AG10803 (cell line): ENCODE measurements around a stretch of chr4.

- RRBS = no CpG with 5 or more reads among the region's 10 CpGs
Measured at GRCh38 chr4:6772200-6772920, 10.2 kb upstream of the KIAA0232 start.

DNA sequence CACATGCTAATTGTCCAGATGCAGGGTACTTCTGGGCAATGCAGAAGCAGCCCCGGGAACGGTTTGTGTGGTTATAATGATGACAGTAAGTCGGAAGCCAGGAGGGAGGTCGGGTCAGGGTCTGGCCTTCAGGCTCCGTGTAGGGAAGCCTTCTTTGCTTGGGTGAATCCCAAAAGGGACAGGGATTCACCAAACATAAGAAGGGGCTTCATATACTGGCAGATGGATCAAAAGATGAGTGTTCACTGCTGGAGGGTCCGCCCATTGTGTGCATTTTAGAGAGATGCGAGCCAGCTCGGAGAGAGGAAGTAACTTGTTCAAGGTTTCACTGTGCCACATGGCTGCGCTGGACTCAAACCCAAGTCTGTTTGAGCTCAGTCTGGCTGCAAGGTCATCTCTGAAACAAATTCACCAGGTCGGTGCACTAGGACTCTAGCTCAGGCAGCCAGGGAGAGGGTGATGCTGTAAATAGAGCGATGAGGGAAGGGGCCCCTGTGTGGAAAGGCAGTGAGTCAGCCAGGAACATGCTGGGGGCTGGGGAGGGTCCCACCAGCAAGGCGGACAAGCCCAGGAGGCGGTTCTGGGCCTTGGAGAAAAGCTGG lies 4.7 kb upstream of the KIAA0232 start:
- RRBS = 73% methylated on average over 1 of the region's 13 CpGs

GRCh38 chr4:6852629-6853396 lies 56.8 kb upstream of the TBC1D14 start:
- RRBS = no CpG with 5 or more reads among the region's 3 CpGs

DNA sequence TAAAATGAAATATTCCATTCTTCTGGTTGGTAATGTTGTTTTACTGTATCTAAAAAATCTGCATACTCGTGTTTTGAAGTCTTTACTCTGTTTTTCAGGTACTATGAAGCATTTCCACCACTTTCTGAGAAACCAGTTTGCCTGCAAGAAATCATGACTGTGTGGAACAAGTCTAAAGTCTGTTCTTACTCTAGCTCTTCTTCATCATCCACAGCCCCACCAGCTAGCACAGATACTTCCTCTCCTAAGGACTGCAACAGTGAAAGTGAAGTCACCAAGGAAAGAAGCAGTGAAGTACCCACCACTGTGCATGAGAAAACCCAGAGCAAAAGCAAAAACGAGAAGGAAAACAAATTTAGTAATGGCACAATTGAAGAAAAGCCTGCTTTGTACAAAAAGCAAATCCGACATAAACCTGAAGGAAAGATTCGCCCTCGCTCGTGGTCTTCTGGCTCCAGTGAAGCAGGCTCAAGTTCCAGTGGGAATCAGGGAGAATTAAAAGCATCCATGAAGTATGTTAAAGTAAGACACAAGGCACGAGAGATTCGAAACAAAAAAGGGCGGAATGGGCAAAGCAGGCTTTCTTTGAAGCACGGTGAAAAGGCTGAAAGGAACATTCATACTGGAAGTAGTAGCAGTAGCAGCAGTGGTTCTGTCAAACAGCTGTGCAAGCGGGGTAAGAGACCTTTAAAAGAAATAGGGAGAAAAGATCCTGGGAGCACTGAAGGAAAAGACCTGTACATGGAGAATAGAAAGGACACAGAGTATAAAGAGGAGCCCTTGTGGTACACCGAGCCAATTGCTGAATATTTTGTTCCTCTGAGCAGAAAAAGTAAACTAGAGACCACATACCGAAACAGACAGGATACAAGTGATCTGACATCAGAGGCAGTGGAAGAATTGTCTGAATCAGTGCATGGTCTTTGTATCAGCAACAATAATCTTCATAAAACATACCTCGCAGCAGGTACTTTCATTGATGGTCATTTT lies 48.5 kb upstream of the TBC1D14 start:
- RRBS = no CpG with 5 or more reads among the region's 14 CpGs

GRCh38 chr4:6987401-6987964 lies 55.3 kb downstream of the CCDC96 start:
- RRBS = no CpG with 5 or more reads among the region's 28 CpGs

- RRBS = no CpG with 5 or more reads among the region's 11 CpGs
Measured at GRCh38 chr4:7003652-7004147, 39.1 kb downstream of the CCDC96 start.

GRCh38 chr4:7030348-7031164 lies 12.2 kb downstream of the CCDC96 start:
- RRBS = 97% methylated on average over 6 of the region's 25 CpGs

DNA sequence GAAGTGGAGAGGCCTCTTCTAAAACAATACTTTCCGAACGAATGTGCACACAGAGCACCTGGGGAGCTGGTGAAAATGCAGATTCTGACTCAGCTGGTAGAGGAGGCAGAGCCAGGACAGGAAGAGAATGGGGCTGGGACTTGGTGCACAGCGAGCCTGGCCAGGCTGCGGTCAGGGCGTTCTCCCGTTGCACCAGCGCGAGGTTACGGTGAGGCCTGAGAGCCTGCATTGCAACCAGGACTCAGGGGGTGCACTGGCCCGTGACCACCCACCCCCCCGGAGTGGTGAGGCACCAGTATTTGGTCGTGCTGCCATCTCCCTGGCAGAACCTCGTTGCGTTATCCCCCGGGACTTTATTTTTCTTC lies 2.7 kb downstream of the TADA2B start:
- RRBS = 22% methylated on average over 5 of the region's 15 CpGs

- RRBS = 97% methylated on average over 4 of the region's 27 CpGs
Measured at GRCh38 chr4:7054657-7055257, 11.6 kb downstream of the TADA2B start.

GRCh38 chr4:7063881-7064408 lies 3.9 kb downstream of the GRPEL1 start:
- RRBS = no CpG with 5 or more reads among the region's 8 CpGs

GRCh38 chr4:7103646-7104166 lies 35.8 kb upstream of the GRPEL1 start:
- RRBS = no CpG with 5 or more reads among the region's 18 CpGs

- RRBS = no CpG with 5 or more reads among the region's 18 CpGs
Measured at GRCh38 chr4:7124937-7125626, 57.2 kb upstream of the GRPEL1 start.

GRCh38 chr4:7327493-7327960 lies 107.2 kb downstream of the PSAPL1 start:
- RRBS = 75% methylated on average over 4 of the region's 15 CpGs

DNA sequence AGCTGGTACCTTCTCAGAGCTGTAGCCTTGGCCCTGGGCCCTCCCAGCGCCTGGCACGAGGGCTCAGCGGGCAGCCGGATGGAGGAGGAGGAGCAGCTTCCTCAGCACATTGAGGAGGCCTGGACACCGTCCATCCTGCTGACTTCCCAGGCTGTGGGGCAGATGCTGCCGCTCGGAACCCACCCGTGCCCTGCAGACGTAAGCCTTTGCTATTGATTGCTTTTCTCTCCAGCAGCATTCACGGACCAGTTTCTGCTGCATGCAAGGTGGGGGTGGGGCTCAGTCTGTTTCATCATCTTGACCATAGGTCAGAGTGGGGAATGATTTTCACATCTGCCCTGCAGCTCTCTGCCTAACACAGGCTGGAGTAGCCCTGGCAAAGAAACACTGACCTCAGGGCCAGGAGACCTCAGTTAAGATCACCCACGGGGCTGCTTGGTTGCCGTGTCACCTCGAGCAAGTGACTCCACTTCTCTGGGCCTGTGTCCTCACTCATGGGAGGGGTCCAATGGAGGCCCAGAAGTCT lies 80.8 kb upstream of the PSAPL1 start:
- RRBS = no CpG with 5 or more reads among the region's 13 CpGs

GRCh38 chr4:7516098-7516769 lies 81.5 kb upstream of the PSAPL1 start:
- RRBS = no CpG with 5 or more reads among the region's 16 CpGs

DNA sequence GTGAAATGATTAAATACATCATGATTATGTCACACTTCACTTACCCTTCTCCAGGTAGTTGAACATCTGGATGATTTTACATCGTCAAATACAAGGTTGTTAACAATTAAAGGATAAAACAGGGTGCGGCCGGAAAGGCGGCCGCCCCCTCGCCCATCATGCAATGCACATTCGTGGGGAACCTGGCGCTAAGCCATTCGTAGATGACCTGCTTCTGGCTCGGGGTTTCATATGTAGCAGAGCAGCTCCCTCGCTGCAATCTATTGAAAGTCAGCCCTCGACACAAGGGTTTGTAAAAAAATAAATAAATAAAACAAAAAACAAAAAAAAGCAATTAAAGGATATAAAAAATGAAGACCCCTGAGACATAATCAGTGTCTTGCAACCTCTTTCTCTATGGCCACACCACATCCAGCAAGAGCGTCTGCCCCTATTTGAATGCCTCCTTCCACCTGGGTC lies 147.6 kb upstream of the PSAPL1 start:
- RRBS = no CpG with 5 or more reads among the region's 13 CpGs

GRCh38 chr4:7649655-7650594 lies 215.2 kb upstream of the PSAPL1 start:
- RRBS = no CpG with 5 or more reads among the region's 35 CpGs

DNA sequence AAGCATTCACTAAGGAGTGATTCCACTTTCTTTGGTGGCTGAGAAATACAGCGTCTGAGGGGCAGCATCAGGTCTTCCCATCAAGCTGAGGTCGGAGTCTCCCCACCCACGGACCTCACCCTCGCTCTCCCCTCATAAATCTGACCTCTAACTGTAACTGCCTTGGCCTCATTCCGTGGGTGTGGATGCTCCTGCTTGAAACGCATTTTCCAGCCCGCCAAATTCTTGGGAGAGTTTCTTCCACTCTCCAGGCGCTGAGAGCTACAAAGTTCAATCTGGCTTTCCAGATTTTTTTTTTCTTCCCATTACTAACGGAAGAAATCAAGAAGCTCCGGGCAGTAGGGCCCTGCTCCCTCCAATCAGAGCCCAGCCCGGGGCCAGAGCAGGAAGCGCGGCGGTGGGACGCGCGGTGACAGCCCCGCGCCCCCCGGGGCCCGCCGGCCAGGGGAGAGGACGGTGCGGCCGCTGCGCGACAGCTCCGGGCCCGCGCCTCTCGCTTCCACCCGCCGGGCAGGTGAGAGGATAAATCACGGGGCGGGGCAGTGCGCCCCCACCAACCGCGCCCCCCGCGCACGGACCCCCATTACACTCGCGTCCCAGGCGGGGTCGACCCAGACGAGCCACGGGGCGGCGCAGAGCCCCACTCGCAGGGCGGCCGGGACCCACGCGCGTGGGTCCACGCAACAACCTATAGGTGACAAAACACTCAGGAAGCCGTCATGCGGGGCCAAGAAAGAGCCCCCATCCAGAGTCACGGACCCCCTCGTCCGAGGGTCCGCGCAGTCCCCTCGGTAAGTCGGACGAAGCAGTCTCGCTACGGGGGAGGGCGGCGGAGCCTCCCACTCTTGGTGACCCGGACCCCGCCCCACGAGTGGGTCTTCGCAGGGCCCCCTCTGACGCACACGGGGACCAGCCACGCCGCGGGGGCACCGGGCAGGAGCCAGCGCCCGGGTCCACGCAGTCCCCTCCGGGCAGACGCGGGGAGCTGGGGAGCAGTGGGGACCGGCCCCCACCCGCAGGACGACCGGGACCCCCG lies 896 bp downstream of the AFAP1 start:
- RRBS = 1% methylated on average over 32 of the region's 91 CpGs

GRCh38 chr4:8010235-8011154 lies 70.8 kb upstream of the AFAP1 start:
- RRBS = 6% methylated on average over 5 of the region's 31 CpGs

DNA sequence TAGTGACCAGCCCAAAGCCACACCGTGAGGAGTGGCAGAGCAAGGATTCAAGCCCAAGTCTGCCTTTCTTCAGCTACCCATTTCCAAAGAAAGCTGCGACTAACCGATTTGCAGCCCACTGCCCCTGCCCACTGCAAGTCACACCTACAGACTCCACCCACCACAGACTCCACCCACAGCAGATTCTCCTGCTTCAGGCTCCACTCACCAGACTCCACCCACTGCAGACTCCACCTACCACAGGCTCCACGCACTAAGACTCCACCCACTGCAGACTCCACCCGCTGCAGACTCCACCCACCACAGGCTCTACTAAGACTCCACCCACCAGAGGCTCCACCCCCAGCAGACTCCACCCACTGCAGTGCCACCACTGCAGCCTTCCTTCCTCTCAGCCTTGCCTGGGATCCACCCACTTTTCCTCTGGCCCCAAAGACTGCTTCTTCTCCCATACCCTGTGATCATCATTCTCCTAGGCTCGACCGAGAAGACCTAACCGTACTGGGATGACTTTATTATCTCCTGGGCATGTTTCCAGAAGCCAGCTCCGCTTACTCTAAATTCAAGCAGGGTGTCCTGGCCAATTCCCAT lies 41.3 kb downstream of the ABLIM2 start:
- RRBS = no CpG with 5 or more reads among the region's 9 CpGs